ENCODE results near the genes HBM, PGAP6, MCRIP2, WDR90, RHBDL1 and JMJD8.

CAGE:
- cytosol, long polyA minus RNA = no peak
- cytosol, long polyA plus RNA = no peak
- long polyA plus RNA = no peak
- nucleus, long polyA minus RNA = no peak
- nucleus, long polyA plus RNA = no peak
Observed at GRCh38 chr16:10368-10972, 42.9 kb downstream of the POLR3K start.

DNA sequence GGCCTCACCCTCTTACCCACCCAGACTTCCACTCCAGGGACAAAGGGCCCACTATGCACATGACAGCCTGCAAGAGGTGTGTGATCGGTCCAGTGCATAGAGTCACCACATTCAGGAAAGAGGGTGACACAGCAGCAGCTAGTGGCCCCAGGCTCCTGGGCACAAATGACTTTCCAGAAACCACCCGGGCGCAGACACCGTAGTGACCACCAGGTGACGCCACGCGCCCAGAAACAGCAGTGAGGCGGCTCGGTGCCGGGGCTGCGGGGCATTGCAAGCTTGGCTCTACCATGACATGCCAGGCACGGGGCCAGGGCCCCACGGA, 6.8 kb downstream of the RHBDF1 start:
CAGE:
- cytosol, long polyA minus RNA = no peak
- cytosol, long polyA plus RNA = no peak
- long polyA plus RNA = no peak
- nucleus, long polyA minus RNA = no peak
- nucleus, long polyA plus RNA = no peak

DNA sequence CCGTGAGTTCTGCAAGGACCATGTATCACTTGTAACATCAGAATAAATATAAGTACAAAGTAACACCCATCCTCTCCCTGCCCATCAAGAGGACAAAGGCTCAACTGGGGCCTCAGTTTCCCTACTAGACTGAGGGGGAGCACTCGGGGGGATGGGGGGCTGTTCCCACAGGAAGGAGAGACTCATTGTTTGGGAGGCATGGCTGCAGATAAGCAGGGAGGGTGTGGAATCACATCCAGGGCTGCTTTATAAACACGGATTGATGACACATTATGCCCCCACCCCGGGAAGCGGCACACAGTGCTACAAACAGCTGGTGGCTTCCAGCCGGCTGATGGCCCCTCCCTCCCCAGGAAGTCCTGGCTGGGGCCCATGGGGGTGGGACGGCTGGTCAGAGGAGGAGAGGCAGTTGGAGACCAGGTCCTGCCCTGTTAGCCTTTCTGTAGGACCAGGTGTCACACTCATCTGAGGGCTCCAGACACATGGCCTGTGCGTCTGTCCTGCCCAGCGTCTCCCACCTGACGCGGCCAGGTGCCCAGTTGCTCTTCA, 1.4 kb upstream of the MPG start:
CAGE:
- cytosol, long polyA minus RNA = no peak
- cytosol, long polyA plus RNA = no peak
- long polyA plus RNA = no peak
- nucleus, long polyA minus RNA = no peak
- nucleus, long polyA plus RNA = no peak

GRCh38 chr16:123888-124570, 14.4 kb downstream of the NPRL3 start:
CAGE:
- cytosol, long polyA minus RNA = no peak
- cytosol, long polyA plus RNA = no peak
- long polyA plus RNA = no peak
- nucleus, long polyA minus RNA = no peak
- nucleus, long polyA plus RNA = no peak

CAGE:
- cytosol, long polyA minus RNA = no peak
- cytosol, long polyA plus RNA = no peak
- long polyA plus RNA = no peak
- nucleus, long polyA minus RNA = no peak
- nucleus, long polyA plus RNA = no peak
Observed at GRCh38 chr16:165795-166218, at the start of gene HBM. Gene HBM, plus strand, starts transcription at chr16:165978.

DNA sequence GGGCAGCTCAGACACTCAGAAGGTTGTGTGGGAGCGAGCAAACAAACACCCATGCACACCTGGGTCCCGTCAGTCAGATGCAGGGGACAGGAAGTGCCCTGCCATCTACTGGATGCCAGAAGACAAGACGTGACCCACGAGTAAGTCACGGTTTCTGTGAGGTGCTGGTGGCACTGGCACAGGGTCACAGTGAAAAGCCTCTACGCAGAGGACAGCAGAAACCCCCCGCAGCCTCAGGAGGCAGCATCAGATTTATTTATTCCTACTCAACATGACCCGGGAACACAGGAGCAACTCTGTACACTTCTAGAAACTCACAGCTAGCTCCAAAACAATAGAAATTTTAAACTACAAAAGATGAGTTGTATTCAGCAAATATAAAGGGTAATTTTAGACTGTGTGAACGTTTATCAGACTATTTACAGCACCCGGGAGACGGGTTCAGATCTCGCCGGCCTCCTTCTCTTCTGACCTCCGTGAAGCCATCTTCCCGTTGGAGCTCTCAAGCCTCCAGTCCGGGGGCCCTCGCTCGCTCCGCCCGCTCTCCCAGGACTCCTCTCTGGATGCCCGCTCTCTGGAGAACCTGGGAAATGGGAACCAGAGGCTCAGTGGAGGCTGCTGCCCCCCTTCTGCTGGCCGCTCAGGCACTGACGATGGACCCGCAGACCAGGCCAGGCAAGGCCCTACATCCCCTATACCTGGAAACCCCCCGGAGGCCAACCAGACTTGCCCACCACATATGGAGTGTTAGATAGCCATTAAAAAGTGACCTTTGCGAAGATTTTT, 8.7 kb downstream of the HBQ1 start:
CAGE:
- cytosol, long polyA minus RNA = start-site peak on the minus strand centred at position 357 of the sequence, 187 bp wide, 10 reads
- cytosol, long polyA plus RNA = no peak
- long polyA plus RNA = no peak
- nucleus, long polyA minus RNA = no peak
- nucleus, long polyA plus RNA = no peak

DNA sequence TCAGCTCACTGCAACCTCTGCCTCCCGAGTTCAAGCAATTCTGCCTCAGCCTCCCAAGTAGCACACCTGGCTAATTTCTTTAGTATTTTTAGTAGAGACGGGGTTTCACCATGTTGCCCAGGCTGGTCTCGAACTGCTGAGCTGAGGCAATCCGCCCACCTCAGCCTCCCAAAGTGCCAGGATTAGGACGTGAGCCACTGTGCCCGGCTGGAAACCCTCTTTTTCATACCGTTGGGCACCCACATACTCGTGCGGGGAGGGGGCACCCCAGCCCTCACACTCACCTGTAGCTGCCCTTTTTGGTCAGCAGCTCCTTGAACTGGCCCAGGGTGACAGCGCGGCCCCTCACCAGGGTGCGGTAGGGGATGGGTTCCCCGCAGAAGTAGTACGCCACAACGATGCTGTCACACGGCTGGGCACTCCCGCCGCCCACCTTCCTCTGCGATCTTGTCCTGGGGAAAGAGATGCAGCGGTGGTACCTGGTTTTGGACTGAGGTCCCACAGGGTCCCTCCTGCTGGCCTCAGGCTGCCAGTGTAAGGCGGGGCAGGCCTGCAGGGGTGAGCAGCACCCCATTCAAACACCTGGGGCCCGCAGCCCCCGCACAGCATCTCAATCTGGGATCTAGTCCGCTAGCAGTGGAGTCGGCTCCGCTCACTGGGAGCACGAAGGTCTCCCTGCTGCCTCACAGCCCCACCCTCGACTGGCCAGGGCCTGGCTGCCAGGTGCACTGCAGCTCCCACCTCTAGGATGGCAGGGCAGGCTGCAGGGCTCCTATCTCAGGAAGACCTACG, 6.4 kb downstream of the PDIA2 start:
CAGE:
- cytosol, long polyA minus RNA = no peak
- cytosol, long polyA plus RNA = no peak
- long polyA plus RNA = no peak
- nucleus, long polyA minus RNA = no peak
- nucleus, long polyA plus RNA = no peak

GRCh38 chr16:381782-382650, at the start of gene PGAP6:
Gene PGAP6, minus strand, starts transcription at chr16:381978.
CAGE:
- cytosol, long polyA minus RNA = no peak
- cytosol, long polyA plus RNA = no peak
- long polyA plus RNA = no peak
- nucleus, long polyA minus RNA = no peak
- nucleus, long polyA plus RNA = no peak

DNA sequence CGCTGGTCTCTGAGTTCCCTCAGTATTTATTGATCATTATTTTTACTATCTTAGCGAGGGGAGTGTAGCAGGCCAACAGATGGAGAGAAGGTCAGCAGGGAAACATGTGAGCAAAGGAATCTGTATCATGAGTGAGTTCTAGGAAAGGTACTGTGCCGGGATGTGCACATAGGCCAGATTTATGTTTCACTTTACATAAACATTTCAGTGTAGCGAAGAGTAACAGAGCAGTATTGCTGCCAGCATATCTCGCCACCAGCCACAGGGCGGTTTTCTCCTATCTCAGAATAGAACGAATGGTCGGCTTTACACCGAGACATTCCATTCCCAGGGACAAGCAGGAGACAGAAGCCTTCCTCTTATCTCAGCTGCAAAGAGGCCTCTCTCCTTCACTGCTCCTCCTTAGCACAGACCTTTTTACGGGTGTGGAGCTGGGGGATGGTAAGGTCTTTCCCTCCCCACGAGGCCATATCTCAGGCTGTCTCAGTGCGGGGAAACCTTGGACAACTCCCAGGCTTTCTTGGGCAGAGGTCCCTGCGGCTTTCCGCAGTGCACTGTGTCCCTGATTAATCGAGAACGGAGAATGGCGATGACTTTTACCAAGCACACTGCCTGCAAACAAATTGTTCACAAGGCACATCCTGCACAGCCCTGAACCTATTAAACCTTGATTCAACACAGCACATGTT, 6.3 kb upstream of the PGAP6 start:
CAGE:
- cytosol, long polyA minus RNA = no peak
- cytosol, long polyA plus RNA = no peak
- long polyA plus RNA = no peak
- nucleus, long polyA minus RNA = no peak
- nucleus, long polyA plus RNA = no peak

DNA sequence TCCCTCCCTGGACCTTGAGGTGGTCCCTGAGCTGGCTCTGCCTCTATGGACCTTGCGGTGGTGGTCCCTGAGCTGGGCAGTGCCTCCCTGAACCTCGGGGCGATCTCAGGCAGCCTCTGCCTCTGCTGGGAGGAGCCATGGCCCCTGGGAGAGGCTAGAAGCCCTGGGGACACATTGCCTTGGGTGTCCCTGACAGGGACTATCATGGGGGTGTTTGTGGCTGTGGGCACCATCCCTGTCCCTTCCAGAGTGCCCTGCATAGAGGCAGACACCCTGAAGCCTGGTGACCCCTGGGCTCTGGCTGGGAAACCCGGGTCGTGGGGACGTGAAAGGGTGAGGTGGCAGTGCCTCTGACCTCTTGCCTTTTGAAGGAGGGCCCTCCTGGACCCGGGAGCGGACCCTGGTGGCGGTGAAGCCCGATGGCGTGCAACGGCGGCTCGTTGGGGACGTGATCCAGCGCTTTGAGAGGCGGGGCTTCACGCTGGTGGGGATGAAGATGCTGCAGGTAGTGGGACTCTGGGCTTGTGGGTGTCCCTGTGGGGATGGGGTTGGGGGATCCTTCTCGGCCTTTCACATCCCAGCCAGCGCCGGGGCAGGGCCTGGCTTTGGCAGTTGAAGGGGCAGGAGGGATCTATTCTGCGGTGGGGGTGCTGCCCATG, 1.7 kb downstream of the NME4 start:
CAGE:
- cytosol, long polyA minus RNA = no peak
- cytosol, long polyA plus RNA = no peak
- long polyA plus RNA = no peak
- nucleus, long polyA minus RNA = no peak
- nucleus, long polyA plus RNA = no peak

DNA sequence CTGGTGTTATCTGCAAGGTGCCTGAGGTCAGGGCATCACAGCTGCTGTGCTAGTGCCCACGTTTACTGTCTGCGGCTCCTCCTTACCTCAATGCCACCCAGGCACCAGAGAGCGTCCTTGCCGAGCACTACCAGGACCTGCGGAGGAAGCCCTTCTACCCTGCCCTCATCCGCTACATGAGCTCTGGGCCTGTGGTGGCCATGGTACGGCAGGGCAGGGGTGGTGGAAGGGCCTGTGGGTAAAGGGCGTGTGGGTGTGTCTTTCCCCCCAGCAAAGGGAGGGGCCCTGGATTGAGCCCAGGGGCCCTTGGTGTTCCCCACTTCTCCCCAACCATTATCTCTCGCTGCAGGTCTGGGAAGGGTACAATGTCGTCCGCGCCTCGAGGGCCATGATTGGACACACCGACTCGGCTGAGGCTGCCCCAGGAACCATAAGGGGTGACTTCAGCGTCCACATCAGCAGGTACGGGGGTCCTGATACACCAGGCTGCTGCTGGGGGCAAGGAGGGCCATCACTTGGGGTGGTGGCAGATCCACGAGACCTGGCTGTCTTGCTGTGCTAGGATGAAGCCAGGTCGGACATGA, 2.3 kb upstream of the DECR2 start:
CAGE:
- cytosol, long polyA minus RNA = no peak
- cytosol, long polyA plus RNA = no peak
- long polyA plus RNA = no peak
- nucleus, long polyA minus RNA = no peak
- nucleus, long polyA plus RNA = no peak

DNA sequence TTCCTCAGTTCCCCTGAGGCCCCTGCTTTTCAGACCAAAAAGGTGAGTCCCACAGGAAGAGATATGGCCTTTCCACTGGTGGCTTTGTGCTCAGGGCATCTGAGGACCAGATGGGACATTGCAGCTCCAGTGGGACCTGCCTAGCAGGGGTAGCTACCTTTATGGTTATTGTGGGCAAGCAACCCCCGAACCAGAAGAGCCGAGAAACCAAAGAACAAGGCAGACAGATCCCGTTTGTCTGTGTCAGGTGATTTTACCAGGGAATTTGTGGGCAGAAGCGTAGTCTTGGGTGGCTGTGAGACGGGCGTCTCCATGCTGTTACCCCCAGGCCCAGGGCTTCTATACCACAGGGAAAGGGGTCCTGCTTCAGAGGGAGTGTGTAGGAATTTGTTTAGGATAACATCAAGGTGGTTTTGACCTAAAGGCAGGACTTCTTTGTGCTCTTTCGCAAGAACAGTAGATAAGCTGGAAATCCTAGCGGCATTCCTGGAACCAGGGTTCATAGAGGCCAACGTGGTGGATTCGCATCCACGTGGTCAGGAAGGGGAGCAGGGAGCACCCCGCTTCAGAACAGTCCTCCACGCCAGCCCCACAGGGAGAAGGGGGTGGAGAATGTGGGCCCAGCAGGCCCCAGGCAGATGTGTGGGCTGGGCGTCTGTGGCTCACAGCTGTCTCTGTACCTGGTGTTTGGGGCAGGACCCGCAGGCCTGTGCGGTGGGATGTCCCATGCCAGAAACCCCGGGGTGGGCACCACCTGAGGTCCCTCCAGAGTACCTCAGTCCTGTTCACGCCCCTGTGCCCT, 3.9 kb downstream of the DECR2 start:
CAGE:
- cytosol, long polyA minus RNA = no peak
- cytosol, long polyA plus RNA = no peak
- long polyA plus RNA = no peak
- nucleus, long polyA minus RNA = no peak
- nucleus, long polyA plus RNA = no peak

DNA sequence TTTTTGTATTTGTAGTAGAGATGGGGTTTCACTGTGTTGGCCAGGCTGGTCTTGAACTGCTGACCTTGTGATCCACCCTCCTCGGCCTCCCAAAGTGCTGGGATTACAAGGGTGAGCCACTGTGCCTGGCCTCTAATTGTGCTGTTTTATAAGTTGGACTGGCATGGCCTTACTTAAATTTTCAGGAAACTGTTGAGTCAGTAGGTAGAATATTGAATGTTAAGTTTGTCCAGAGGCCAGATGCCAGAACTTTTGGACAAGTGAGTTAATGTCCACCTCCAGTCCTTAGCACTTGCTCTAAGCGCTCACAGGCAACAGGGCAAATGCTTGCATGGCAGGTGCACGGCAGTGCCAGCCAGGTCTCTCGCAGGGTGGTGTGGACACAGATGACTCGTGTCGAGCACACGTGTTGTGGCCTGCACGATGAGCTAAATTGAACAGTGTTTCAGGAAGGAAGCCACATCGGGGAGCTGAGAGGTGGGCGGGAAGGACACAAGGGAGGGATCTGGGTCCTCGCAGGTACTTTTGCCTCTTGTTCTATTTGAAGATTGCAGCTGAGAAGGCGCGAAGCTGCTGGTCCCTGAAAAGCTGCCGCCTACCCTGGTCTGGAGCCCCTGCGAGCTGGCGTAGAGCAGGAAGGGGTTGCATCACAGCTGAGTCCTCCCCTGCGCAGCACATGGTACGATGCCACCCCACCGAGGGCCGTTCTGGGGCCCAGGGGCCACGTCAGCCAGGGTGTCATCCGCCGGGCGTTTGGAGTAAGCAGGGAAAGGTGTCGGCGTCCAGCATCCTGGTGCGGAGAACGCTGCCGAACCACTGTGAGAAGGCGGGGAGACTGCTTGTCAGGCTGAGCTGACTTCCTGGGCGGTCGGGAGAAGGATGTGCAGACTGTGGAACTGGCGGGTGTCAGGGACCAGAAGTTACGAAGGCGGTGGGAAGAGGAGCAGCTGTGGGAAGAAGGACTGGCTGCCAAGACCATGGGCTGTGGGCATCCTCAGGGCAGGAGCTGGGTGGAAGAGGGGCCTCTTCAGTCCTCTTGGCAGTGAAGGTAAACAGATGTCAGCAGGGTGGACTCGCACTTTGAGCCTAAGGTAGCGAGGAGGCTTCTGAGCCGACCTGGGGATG, 6.3 kb downstream of the RAB40C start:
CAGE:
- cytosol, long polyA minus RNA = no peak
- cytosol, long polyA plus RNA = no peak
- long polyA plus RNA = no peak
- nucleus, long polyA minus RNA = no peak
- nucleus, long polyA plus RNA = no peak

DNA sequence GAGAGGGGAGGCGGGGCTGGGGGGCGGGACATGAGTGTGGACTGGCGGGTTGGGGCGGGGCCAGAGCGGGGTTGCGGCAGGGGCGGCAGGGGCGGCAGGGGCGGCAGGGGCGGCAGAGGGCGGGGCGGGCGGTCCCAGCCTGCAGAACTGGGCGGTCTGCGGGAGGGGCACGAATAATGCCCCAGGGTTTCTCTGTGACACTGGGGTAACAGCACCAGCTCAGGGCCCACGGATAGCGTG, 1.0 kb upstream of the METTL26 start:
CAGE:
- cytosol, long polyA minus RNA = no peak
- cytosol, long polyA plus RNA = no peak
- long polyA plus RNA = no peak
- nucleus, long polyA minus RNA = no peak
- nucleus, long polyA plus RNA = no peak

DNA sequence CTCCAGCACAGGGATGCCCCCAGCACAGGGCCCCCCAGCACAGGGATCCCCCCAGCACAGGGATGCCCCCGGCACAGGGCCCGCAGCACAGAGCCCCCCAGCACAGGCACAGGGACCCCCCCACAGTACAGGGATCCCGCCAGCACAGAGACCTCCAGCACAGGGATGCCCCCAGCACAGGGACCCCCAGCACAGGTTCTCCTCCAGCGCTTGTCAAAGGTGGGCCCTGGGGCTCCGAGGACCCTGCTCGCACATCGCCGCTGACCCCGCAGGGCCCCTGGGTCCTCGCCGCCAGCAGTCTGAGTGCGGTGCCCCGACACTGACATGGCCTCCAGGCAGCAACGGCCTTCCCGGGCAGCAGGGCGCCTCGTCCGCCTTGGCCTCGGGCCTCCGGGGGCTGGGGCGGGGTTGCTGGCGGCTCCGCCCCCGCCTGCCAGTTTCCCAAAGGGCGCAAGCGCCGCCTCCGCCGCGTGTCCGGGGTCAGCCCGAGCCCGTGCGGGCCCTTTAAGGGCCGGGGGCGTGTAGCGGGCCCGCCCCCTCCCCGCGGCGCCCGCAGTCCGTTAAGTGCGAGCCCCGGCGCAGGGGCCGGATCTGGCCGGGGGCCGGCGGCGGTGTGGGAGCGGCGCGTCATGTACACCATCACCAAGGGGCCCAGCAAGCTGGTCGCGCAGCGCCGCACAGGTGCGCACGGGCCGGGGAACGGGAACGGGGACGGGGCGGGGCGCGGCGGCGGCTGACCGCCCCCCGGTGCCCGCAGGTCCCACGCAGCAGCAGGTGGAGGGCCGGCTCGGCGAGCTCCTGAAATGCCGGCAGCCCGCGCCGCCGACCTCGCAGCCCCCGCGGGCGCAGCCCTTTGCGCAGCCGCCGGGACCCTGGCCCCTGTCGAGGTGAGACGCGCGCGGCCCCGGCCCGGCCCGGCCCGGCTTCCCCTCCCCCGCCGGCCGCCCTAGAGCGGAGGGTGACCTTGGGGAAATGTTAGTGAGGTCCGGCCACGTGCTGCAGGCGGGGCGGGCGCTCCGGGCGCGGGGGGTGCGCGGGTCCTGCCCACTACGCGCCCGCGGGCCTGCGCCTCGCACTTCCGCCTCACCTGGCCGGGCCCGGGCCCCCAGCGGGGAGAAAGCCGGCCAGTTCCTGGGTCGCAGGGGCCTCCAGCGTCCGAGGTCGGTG, at the start of gene MCRIP2:
Gene MCRIP2, plus strand, starts transcription at position 466 of the 1,167 bp plus-strand sequence.
CAGE:
- cytosol, long polyA minus RNA = no peak
- cytosol, long polyA plus RNA = no peak
- long polyA plus RNA = start-site peak on the plus strand centred at position 480 of the sequence, 29 bp wide, 31 and 33 reads in 2 replicates; start-site peak on the plus strand centred at position 574 of the sequence, 50 bp wide, 112 and 106 reads in 2 replicates
- nucleus, long polyA minus RNA = no peak
- nucleus, long polyA plus RNA = no peak

DNA sequence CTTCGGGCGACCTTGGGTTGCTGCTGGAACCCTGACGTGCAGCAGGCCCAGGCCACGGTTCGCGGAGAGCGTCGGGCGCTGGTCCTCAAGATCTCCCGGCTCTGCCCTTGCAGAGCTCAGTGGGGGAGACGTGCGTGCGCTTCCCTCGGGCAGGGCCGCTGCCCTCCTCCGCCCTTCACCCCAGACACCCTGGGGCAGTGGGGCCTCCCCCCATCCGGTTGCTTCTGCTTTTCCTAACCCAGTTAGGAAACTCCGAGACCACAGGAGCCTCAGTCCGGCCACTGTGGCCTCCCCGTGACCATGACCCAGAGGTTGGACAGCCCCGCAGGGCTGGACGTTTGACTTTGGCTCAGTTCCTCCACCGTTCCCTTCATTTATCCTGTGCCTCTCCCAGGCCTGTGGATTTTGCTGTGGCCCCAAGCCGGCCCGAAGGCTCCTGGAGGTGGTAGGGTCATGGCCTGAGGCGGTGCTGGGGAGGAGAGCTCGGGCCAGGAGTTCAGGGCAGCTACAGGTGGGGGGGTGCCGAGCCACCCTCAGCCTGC, 973 bp downstream of the MCRIP2 start:
CAGE:
- cytosol, long polyA minus RNA = no peak
- cytosol, long polyA plus RNA = no peak
- long polyA plus RNA = no peak
- nucleus, long polyA minus RNA = no peak
- nucleus, long polyA plus RNA = no peak

DNA sequence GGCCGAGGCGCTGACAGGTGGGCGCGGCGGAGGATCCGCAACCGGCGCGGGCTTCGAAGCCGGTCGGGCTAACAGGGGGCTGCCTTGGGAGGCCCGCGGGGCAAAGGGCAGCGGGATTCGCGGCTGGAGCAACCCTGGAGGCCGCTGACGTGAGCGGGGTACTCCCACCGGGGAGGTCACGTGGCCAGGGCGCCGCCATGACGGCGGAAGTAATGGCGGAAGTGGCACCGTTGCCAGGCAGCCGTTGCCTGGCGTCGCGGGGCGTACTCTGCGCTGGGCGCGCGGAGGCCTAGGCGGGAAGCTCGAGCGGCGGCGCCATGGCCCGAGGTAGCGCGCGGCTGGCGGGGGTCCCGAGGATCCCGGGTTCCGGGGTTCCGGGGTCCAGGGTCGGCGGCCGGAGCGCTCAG, at the start of gene WDR90:
Gene WDR90, plus strand, starts transcription at position 266 of the 407 bp plus-strand sequence.
CAGE:
- cytosol, long polyA minus RNA = no peak
- cytosol, long polyA plus RNA = no peak
- long polyA plus RNA = no peak
- nucleus, long polyA minus RNA = no peak
- nucleus, long polyA plus RNA = no peak

DNA sequence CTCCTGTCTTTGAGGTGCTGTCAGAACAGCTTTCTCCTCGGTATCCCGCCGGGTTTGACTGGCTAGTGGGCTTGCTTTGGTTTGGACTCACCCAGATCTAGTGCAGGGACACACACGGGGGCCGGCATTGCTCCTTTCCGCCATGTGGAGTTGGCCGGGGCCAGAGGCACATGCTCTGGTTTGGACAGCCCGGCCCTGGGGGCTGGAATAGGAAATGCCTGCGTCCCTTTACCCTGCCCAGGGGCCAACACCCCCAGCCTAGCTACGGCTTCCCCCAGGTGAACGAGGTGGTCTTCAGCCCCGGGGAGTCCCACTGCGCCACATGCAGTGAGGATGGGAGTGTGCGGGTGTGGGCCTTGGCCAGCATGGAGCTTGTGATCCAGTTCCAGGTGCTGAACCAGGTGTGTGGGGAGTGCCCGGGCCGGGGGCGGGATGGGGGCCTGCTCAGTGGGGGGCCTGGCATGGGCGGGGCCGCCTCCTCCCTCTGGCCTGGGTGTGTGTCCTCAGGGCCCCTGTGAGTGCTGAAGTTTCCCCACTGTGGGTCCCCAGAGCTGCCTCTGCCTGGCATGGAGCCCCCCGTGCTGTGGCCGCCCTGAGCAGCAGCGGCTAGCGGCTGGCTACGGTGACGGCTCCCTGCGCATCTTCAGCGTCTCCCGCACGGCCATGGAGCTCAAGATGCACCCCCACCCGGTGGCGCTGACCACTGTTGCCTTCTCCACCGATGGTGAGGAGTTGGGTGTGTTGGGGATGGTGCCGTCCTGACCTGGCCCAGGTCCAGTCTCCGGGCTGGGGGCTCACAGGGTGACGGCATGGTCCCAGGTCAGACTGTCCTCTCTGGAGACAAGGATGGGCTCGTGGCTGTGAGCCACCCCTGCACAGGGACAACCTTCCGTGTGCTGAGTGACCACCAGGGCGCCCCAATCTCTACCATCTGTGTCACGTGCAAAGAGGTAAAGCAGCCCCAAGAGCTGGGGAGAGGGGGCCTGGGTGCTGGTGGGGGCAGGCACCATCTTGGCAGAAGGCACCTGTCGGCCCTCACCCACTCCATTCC, 2.2 kb upstream of the RHOT2 start:
CAGE:
- cytosol, long polyA minus RNA = no peak
- cytosol, long polyA plus RNA = no peak
- long polyA plus RNA = no peak
- nucleus, long polyA minus RNA = no peak
- nucleus, long polyA plus RNA = no peak

GRCh38 chr16:675397-676193, at the start of gene RHBDL1:
Gene RHBDL1, plus strand, starts transcription at chr16:675671.
CAGE:
- cytosol, long polyA minus RNA = no peak
- cytosol, long polyA plus RNA = no peak
- long polyA plus RNA = no peak
- nucleus, long polyA minus RNA = no peak
- nucleus, long polyA plus RNA = no peak

CAGE:
- cytosol, long polyA minus RNA = no peak
- cytosol, long polyA plus RNA = no peak
- long polyA plus RNA = start-site peak on the minus strand at chr16:684068-684171, 20 and 18 reads in 2 replicates
- nucleus, long polyA minus RNA = start-site peak on the minus strand at chr16:684325-684334, 12 reads
- nucleus, long polyA plus RNA = no peak
Observed at GRCh38 chr16:684001-684861, at the start of gene JMJD8. Gene JMJD8, minus strand, starts transcription at chr16:684334.